Anterior vena cava (tissue), 1 donor: ENCODE data around the genes ADH6 and ADH1B.

DNA sequence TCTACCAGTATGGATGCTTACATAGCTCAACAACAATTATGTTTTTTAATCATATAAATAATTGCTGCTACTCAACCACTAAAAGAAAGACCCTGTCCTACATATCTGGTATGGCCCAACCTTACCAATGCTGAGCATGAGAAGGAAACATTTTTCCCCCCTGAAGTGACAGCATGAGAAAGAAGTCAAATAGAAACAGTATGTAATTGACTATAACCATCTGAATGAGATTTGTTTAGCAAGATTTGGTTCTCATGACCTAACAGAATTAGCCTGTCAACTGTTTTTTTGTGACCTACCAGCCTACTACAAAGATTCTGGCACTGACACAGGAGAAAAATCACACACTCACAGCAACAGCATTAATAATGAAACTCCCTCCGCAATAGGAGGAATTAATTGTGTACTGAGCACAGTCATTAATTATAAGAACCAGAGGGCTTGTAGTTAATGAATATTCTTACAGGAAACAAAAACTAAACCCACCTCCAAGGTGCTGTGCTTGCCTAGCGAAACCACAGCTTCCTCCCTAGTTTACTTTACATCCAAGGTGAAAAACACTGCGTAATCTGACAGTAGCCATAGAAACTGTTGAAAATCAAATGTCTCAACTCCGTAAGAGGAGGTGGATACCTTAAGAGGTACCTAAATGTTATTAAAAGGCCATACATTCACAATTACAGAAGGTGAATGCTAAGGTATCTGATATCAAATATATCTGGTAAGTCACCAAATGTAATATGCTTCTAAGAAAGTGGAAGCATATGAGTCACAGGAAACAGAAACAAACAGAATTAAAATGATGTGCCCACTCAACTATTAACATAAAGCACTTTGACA is 34.9 kb downstream of the MMRN1 start:
- PRO-cap: no peak

GRCh38 chr4:90532772-90532971 is 405.5 kb downstream of the CCSER1 start:
- PRO-cap: no peak

- PRO-cap: no peak
Observed at GRCh38 chr4:91143181-91143484, 1015.9 kb downstream of the CCSER1 start.

- PRO-cap: unidirectional peak, plus-strand start at chr4:94455420
Observed at GRCh38 chr4:94455128-94455582, 3.4 kb downstream of the PDLIM5 start.

DNA sequence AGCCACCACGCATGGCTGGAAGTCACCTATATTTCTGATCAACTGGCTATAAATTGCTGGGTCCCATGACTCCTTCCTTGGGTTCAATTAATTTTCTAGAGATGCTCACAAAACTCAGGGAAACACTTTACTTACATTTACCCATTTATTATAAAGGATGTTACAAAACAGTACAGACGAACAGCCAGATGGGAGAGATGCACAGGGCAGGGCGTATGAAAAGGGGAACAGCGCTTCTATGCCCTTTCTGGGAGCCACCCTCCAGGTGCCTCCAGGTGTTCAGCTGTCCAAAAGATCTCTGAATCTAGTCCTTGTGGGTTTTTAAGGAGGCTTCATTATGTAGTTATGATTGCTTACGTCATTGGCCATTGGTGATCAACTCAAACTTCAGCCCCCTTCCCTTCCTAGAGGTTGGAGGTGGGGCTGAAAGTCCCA is 53.8 kb downstream of the PDLIM5 start:
- PRO-cap: no peak

- PRO-cap: no peak
Observed at GRCh38 chr4:94670778-94671368, 86.9 kb upstream of the BMPR1B start.

- PRO-cap: bidirectional peak, plus-strand start at chr4:94758599, minus-strand start at chr4:94758395; bidirectional peak, plus-strand start at chr4:94758864, minus-strand start at chr4:94758854
Observed at GRCh38 chr4:94758304-94759329, 862 bp downstream of the BMPR1B start.

- PRO-cap: no peak
Observed at GRCh38 chr4:94841215-94841892, 83.6 kb downstream of the BMPR1B start.

DNA sequence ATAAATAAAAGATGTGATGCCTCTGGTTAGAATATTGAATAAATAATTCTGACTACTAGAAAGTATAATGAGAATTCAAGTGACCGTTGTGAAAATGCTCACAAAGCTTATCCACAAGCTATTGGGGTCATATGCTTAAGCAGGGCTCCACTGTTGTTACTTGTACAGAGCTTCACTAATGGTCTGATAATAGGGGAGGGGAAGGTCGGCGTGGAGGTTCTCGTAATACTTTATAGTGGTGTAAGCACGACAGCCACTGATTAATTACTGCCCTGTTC is 11.7 kb downstream of the UNC5C start:
- PRO-cap: no peak

DNA sequence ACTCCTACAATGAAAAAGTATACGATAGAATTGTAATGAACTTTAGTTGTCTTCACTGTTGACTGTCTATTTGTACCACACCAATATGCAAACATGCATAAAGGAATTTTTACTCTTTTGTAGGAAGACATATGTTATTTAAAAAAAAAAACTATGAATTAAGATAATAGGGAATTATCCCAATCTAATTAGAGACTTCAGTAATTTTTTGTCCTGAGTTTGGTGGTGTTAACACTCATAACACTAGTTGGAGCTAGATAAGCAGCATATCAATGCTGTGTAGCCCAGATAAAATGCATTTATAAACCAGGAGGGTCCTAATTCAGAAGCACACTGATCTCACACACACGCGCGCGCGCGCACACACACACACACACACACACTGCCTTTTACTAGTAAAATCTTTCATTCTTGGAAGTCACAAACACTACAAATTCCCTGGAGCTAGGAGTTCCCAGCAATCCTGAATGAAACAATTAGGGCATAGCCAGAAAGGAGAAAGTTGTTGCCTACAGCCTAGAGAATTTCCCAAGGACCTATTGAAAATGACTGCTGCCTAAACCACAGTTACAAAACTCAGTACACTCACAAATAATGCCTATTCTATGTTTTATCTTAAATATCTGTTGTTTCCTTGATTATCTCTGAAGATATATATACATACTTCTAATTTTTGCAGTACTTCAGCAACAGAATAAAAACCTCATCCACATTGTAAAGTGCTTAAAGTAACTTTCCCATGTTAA is 3.2 kb downstream of the UNC5C start:
- PRO-cap: no peak

DNA sequence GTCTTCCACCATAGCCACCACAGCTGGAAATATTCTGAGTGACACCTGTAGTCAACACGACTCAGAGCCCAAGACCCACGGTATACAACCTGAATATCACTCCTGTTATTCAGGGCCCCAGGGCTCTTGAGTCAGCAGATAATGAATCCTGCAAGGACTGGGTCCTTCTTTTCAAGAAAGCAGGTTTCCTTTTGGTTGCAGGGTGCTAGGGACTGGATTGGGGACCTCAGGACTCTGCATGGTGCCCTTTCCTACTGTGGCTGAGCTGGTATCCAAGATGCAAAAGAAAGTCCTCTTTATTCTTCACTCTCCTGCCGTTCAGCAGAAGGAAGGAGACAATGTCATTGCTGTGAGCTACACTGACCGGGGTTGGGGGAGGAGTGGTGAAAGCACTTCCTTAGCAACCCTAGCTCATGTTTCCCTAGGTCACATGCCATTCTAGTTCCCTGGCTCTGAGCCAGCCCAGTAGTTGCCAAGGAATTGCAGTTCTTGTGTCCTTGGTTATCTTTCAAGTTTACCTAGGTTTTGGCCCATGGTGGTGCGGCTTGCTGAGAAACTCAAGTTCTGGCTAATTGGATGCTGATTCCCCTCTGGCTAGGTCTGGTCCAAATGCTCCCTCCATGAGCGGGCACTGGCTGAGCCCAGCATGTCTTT is 23.7 kb upstream of the UNC5C start:
- PRO-cap: no peak

DNA sequence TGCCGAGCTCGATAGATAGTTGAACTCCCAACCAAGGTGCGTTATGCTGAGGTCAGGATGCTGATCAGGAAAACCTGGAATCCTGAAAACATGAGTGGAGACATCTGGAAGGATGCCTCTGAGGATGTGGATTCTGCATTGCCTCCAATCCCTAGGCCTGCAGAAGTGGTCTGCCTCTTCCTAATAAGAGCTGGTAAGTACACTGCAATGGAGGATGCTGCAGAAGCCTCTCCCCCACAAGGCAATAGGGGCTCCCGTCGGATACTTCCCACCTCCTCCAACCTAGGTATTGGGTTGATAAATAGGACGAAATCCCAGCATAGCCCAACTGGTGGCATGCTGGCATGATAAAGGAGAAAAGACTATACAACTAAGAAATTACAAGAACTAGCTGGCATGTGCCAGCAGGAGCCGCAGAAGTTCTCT is 114.1 kb downstream of the PDHA2 start:
- PRO-cap: no peak

DNA sequence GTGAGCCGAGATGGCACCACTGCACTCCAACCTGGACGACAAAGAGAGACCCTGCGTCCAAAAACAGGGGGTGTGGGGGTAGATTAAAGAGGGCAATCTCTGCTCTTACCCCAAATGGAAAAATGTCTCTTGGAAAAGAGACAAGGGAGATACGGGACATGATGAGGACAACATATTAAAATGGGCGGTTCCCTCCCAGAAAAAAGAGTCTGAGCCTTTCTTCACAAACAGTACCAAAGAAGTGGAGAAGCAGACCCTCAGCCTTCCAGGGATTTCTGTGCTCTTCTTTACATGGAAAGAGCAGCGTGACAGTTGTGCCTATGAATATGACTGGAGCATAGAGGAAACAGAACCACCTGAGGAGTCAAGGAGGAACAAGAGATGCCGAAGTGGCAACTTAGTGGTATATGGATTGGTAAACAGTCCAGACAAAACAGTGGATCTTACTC is 994.5 kb downstream of the STPG2 start:
- PRO-cap: no peak

DNA sequence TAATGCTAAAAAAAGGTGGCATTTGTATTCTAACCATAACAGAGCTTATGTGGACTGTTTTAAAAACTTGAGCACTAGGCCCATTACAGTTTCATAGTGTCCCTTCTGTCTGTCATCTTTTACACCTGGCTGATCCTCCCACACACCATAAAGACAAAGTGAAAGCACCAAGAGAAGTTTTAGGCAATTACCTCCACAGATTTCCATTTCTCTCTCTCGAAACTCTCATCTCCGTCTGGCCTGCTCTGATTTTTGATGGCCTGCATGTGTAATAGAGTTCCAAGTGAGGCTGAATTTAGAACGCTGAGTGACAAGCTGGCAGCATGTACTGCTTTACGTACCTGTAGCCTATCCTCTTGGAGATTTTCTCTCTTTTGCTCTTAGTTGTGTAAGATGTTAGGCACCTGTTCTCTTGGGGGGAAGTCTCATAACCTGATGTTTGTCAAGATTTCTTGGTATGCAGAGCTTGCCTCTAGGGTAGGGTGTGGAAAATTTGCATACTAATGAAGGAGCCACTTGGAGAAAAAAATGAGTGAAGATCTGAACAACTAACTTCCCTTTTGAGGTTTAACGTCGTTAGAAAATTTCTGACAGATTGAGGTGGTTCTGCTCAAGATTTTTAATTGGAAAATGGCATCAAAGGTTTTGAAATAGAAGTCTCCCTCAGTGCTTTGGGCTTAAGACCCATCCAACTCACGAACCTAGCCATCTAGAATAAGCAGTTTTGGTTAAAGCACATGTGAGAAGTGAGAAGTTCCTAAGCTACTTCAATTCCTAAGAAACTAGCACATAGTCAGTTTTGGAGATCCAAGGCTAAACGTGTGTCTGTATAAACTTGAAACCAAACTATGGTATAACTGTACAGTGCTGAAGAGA is 57.6 kb upstream of the RAP1GDS1 start:
- PRO-cap: no peak

DNA sequence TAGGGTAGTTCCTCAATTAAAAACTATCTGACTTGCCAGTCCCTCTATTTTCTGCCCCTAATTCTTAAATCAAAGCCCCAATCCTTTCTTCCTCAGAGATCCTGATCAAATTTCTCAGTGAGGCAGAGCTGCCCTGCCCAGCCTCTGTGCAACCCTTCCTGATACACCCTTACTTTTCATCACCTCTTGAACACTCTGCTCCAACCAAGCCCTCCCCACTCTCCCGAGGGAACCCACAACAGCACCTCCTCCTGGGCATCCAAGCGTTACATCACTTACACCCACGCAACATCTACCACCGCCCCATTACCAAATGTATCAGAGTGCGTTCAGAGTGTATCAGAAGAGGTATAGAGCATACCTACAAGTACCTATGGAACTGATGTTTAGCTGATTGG is 186.4 kb downstream of the RAP1GDS1 start:
- PRO-cap: no peak

- PRO-cap: no peak
Observed at GRCh38 chr4:98448958-98449245, 187.7 kb downstream of the RAP1GDS1 start.

DNA sequence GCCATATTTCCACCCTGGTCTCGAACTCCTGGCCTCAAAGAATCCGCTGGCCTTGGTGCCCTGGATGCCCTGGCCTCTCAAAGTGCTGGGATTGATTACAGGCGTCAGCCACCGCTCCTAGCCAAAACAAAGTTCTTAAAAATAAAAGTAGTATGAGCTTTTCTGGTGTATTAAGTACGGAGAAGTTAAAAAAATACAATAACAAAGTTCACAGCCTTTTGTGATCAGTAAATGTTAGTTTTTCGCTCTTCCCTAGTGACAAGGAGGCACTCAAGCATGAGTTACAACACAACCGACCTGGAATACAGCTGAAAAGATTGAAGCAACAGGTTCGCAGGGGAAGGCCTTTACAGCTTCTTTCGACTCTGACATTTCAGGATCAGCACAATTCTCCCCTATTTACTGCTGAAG is 972 bp upstream of the METAP1 start:
- PRO-cap: no peak

GRCh38 chr4:99043252-99043828 is 45.2 kb downstream of the ADH5 start:
- PRO-cap: no peak

GRCh38 chr4:99218867-99219600 is at the start of gene ADH6:
Gene ADH6 (minus strand): TSS chr4:99219246.
- PRO-cap: no peak

- PRO-cap: no peak
Observed at GRCh38 chr4:99321211-99321972, at the start of gene ADH1B. Gene ADH1B (minus strand): TSS chr4:99321401.